HT-29 (cell line): ENCODE results near the gene KANK4.

GRCh38 chr1:61217326-61217937 lies 135.1 kb downstream of the NFIA start:
- RAMPAGE, long total RNA = no peak

- RAMPAGE, long total RNA = no peak
Observed at GRCh38 chr1:61407386-61407941, 317.5 kb downstream of the TM2D1 start.

- RAMPAGE, long total RNA = no peak
Observed at GRCh38 chr1:61640712-61641049, 84.3 kb downstream of the TM2D1 start.

- RAMPAGE, long total RNA = no peak
Observed at GRCh38 chr1:62318952-62320007, at the start of gene KANK4. KANK4 (minus strand) TSS chr1:62319434.

DNA sequence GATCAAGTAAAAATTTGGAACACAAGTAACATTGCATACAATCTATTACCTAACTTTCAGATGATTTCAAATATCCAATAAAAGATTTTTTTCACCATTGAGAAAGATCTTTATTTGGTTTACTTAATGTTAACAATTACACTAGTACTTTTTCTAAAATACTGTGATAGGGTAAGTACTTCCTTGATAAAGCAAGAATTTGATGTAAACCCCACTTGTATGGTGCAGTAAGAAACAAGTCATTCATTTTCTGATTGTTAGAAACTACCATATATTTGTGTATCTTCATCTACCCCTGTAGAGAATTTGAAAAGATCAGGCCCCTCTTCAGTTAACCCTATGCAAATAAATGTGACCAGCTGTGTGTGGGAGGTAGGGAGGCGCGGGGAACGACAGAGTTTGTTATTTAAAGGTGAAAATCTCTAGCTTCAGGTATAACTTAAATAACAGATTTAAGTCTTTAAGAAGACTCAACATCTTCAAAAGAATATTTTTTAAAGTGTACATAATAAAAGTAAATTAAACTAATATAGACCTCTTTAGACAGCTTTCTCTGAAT lies 15.8 kb downstream of the ANGPTL3 start:
- RAMPAGE, long total RNA = no peak

DNA sequence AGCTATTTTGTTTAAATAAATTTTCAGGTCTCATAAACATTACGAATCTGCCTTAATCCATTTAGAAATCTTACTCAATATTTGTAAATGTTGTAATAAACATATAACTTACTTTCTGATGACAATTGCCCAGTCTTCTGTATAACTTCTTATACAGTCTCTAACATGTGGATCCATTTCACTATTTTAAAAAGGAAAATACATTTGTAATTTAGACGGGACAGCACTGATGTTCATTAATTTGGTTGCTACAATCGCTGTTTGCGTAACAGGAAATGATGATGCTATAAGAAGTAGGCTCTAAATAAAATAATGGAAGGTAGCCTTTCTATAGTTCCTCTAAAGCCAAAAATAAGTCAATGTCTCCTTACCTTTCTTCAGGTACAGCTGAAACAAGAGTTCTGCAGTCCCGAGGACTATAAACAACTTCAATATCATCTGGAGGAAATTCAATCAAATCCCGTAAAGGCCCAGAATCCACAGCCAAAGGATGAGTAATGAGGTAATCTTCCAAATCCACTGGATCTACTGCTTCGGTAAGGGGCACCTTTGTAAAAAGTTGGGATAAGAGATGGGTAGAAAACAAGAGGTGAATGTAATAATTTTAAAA lies 34.5 kb downstream of the DOCK7 start:
- RAMPAGE, long total RNA = no peak

GRCh38 chr1:63320119-63320904 lies 2.1 kb upstream of the FOXD3 start:
- RAMPAGE, long total RNA = no peak

- RAMPAGE, long total RNA = no peak
Observed at GRCh38 chr1:63326088-63326439, 3.7 kb downstream of the FOXD3 start.

DNA sequence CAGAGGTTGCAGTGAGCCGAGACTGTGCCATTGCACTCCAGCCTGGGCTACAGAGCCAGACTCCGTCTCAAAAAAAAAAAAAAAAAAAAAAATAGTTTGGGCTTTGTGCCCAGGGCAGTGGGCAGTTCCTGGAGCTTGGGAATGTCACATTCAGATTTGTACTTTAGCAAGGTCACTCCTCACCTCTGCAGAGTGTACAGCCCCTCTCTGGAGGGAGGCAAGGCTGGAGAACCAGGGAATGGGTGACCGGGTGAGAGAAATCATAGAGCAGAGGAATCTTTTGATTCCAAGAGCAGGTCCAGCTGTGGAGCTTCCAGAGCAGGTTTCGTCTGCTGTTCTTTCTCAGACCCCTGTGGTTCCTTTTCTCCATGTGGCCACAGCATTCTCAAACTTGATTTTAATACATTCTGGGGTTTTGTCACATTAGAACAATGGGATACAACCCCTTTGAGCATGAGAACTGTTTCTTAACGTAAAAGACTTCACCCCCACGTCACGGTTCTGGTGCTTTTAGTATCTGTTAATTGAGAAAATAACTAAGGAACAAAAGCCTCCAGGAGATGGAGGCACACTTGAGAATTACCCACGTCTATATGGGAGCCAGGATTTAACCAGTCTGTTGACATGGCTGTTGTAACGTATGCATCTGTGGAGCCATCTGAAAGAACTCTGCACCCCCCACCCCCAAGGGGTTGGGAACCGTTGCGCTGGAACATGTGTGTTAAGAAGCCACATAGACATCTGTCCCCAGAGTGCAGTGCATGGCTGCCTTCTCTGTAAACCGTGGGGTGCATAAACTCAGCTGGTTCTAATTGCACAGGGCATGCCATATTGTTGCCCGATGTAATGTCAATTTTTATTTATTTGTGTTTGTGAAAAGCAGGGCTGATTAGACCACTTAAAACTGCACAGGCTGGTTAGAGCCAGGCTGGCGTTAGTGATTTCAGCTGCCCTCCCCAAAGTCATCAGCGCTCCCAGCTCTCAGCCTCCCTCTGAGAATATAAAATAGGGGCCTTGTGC lies 70.4 kb upstream of the ROR1 start:
- RAMPAGE, long total RNA = no peak

DNA sequence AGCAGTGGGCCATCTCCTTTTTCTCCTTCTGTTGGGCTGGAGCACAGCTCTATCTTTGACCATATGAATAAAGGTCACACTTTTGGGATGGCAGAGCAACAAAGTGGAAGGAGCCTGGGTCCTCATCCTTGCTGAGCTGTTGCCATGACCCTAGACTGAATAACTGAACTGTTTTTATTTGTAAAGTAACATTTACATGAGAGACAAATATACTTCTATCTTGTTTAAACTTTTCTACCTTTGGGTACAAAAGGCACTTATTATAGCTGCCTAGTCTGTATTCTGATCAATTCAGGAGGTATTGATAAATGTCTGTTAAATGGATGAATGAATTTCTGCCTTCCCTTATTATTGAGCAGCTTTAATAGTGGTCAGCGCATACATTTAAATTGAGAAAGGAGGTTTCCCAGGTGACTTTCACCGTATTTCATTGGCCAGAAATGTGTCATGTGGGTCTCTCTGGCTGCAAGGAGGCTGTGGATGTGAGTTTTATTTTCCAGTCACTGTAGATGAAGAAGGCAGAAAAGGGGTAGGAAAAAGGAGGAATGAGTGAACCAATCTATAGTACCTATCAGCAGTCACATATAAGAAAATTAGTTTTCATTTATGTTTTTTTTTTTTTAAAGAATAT lies 34.5 kb downstream of the ROR1 start:
- RAMPAGE, long total RNA = no peak

GRCh38 chr1:64006622-64007052 lies 196.8 kb upstream of the UBE2U start:
- RAMPAGE, long total RNA = no peak

DNA sequence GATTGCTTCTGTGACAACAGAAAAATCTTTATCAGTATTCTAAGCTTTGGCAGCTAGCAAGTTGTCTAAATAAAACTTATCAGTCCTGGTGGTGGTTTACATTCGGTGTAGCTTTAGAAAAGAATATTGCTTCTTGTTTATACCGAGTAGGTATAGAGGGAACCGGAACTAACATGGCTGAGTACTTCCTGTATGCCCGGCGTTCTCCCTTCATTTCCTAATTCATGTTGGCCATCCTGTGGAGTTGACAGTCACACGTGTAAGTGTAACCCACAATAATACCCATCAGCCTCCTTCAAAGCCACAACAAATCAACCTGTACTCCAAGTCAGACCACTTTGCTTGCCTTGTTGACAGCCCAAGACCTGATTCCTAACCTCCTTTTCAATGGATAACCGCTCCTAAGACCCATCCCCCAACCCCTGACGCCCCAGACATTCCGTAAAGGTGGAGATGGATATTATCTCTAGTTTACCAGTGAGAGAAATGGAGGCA lies 42.0 kb downstream of the UBE2U start:
- RAMPAGE, long total RNA = no peak

- RAMPAGE, long total RNA = no peak
Observed at GRCh38 chr1:64606243-64606867, 136.4 kb downstream of the CACHD1 start.

DNA sequence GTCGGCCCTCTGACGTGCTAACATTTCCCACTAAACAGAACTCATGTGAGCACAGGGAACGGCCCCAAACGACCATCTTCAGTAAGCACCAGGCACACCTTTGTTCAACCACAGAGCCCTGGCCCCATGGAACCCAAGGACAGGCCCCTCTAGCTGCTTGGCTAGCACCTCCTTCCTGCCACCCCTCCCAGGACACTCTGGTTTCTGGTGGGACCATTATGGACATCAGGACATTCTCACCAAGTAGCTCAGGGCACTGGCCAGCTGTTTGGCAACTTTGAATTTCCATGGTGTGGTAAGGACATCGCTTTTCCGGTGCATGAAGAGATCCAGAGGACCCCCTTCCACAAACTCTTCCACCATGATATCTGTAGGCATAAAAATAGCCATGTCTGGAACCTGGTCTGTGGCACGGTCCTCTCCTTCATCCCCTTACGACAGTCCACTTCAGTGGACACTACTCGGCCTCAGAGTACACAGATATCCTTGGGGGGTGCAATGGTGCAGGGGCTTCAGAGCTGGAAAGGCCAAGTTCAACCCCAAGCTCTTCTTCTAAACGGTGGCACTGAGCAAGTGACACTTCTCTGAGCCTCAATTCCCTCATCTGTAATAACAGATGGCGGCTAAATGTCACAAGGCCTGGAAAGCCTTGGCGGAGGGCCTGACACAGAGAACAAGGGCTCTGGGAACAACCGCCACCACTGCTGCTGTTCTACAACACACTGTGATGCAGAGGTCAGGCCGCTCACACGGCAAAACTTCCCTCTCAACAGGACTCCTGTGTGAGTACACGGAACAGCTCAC lies 100.6 kb downstream of the RAVER2 start:
- RAMPAGE, long total RNA = no peak

- RAMPAGE, long total RNA = no peak
Observed at GRCh38 chr1:64922451-64923469, 43.6 kb downstream of the JAK1 start.

DNA sequence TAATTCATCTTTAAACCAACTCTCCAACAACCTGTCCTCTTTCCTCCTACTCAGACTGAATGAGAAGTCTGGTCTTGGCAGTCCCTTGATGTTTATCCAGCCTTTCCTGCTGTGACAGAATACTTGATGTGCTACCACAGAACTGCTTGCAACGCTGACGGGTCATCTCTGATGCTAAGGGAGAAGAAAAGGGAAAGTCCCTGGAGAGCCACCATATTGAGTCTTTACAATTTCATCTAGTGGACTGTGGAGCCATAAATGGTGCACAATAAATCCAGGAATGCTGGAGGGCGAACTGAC lies 30.8 kb downstream of the JAK1 start:
- RAMPAGE, long total RNA = no peak

DNA sequence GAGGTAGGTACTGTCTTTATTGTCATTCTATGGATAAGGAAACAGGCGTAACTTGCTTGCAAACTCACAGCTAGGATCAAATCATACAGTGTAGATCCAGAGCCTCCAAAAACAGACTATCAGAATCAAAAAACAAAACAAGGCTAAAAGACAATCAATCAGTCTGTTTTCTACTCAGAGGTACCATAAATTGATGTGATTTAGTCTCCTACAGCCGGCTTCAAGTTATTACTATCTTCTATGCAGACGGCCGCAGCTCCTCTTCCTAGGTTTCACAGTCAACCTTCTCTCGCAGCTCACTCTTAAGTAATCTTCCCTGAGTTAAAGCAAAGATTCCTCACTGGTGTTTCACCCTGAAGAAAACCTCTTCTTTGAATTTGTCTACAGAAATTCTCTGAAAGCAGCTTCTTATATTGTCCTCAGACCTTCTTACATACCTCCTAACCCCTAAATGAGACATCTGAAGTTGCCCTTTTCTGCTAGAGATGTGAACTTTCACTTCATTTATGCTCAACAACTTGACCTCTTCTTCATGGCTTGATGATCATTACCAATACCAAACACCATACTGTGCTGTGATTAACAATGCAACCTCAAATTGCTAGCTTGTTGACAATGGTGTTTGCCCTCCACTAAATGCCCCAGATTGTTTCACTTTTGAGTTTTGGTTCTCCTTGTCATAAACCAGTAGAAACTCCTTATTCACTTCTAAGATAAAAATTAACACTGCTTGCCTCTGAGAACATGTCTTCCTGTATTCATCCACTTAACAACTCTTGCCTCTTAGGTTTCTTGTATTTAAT lies 5.8 kb downstream of the JAK1 start:
- RAMPAGE, long total RNA = no peak

DNA sequence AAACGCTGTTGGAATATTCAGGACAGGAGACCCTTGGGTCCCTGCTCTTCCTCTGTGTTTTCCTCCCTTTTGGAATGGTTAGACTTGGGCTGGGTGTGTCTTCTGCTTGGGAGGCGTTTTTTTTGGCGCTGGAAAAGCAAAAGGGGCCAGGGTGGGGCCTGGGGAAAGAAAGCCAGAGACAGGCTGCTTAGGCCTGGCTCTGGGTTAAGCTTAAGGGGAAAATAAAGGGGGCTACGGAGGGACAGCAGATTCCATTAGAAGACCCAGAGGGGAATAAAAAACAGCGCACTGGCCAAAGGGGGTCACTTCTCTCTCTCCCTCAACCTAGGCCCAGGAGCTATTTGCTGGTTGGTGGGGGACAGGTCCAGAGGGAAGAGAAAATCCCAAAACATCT lies 82.4 kb upstream of the AK4 start:
- RAMPAGE, long total RNA = no peak

- RAMPAGE, long total RNA = no peak
Observed at GRCh38 chr1:65254744-65255831, 54.3 kb upstream of the DNAJC6 start.

DNA sequence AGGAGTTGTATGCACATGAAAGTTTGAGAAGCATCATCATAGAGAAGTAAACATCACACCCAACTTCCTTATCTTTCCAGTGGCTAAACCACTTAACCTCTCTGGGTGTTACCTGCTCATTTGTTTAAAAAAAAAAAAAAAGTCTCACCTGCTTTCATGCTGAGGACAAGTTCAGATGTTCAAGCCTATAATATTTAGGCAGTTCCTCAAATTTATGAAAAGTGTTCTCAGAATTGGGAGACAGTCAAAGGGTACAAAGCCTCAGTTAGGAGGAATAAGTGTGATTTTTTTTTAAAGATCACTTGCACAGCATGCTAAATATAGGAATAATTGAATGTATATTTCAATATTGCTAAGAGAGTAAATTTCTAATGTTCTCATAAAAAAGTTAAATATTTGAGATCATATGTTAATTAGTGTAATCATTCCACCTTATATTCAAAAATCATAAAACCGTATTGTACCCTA lies 12.0 kb downstream of the LEPR start:
- RAMPAGE, long total RNA = no peak